Osteocyte (in vitro differentiated cells): ENCODE data around the genes FBXL16, METRN, SOX8 and BAIAP3.

DNA sequence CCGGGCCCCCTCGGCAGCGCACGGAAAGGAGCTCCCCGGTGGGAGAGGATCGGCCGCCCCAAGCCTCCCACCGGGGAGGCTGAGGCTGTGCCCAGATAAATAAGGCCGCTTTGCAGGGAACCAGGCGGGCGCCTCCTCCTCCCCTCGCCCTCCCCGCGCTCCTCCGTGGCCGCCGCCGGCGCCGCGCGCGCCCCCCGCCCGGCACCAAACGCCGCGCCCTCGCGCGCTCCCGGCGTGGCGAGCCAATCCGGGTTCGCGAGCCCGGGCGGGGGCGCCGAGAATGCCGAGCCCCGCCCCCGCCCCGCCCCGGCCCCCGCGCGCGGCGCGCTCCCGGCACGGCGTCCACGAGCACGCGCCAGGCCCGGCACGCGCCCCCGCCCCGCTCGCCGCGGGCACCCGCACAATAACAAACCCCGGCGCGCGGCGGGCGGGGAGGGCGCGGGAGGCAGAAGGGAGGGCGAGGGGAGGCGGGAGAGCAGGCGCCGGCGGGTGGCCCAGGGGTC lies at the start of gene FBXL16:
Gene FBXL16, minus strand, starts transcription at position 138 of the 503 bp plus-strand sequence.
- PRO-cap: no peak

DNA sequence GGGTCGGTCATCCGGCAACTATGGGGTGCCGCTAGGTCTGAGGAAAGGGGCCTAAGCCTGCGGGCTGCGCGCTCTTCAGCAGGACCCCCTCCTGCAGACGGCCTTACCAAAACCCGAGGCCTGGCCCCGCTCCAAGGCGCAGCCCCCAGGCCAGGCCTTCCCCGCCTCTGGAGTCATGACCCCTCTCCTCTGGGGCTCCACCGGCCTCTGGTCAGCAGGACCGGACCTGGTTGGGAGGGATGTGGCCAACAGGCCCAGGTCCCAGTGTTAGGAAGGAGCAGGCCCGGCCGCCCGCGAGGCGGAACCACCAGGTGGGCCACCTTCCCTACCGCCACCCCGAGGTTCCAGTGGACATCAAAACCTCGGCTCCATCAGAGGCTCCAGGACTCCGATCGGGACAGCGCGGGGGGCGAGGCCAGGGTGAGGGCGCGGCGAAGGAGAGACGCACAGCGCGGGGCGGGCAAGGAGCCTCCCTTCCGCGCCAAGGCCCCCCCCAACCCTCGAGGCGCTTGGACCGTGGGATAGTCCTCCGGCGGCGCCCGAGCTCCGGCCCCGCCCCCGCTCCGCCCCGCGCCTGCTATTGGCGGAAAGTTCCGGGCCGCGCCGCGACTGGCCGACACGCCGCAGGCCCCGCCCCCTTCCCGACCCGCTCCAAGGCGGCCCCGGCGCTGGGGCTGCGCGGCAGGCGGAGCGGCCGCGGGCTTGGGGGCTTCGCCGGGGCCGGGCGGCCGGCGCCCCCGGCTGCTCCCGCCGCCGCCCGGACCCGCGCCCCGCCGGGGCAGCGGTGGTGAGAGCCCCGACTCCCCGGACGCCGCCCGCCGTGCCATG lies at the start of gene METRN:
Gene METRN, plus strand, starts transcription at position 654 of the 828 bp plus-strand sequence.
- PRO-cap: bidirectional peak, plus-strand start at position 654 of the sequence, minus-strand start at position 483 of the sequence

DNA sequence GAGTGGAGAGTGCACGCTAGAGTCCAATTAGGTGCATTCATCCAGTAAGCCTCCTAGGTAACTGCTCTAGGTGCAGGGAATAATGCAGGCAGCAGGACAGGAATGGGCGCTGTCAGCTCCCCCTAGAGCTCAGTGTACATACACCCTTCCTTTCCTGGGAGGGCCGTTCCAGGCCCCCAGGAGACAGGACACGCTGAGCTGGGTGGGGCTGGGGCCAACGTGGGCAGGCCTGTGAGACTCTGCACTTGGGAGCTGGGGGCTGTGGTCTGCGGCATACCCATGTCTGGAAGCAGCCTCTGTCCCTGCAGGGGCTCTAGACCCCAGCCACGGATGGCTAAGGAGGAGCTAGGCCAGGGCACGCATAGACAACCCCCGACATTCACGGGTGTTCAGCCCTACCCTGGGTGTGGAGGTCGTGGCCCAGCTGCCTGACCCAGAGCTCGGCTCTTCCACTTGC lies 1.1 kb upstream of the ANTKMT start:
- PRO-cap: no peak

GRCh38 chr16:751761-752271 lies 8.7 kb upstream of the MSLN start:
- PRO-cap: no peak

DNA sequence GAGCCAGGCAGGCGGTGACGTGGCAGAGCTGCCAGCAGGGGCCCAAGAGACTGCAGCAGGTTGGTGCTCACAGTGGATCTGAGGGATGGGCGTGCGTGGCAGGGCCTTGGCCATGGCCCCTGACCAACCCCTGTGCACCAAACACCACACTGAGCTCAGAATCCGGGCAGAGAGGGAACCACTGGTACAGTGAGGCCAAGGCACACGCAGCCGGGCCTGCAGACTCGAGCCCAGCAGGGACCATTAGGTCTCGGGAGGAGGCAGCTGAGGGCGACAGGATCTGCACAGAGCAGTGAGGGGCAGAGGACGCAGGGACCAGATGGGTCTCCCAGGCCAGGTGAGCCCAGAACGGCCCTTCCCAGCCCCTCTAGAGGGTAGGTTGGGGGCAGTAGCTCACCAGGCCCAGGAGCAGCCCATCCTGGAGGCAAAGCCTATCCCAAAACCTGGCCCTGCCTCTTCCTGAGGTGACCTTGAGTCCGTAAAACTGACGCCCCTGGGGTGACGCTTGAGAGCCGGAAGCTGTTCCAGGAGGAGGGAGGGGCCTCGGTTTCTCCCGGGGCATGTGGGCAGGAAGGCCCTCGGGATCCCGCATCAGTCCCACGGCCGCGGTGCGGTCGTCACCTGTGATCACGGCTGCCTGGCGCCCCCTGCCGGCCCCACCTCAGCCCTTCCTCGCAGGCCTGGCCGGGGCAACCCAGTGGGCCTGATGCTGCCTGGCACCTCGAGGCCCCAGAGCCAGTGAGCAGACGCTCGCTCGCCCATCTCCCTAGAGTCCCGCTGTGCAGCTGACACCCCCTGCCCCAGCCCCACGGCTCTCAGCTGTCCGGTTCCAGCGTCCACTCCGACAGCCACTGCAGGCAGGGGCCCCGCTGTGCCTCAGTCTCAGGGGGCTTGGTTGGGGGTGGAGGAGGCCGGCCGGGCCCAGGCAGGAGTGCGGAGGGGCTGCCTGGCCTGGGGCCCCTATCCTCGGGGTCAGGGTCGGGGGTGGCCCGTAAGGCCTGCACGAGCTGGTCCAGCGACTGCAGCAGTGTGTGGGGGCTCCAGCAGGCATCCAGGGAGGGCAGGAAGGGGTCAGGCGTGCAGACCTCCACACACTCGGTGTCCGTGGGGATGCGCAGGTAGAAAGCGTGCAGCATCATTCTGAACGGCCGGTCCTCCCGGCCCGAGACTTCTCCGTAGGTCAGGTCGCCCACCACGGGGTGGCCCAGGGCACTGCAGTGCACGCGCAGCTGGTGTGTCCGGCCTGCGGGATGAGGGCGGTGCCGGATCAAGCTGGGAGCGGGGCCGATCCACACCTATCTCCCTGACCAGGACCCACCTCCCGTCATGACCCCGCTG lies 2.6 kb downstream of the RPUSD1 start:
- PRO-cap: no peak

DNA sequence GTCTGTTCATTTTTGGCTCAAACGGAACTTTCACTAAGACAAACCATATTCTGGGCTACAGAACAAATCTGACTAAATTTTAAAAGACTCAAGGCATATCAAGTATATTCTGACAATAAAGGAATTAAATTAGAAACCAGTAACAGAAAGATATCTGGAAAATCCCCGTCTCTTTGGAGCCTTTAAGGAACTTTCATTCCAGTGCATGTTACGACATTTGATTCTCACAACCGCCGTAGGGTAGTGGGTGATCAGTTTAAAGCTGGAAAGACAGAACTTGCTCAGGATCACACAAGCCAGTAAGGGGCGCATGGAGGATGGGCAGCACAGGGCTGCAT lies 84.9 kb downstream of the LMF1 start:
- PRO-cap: no peak

DNA sequence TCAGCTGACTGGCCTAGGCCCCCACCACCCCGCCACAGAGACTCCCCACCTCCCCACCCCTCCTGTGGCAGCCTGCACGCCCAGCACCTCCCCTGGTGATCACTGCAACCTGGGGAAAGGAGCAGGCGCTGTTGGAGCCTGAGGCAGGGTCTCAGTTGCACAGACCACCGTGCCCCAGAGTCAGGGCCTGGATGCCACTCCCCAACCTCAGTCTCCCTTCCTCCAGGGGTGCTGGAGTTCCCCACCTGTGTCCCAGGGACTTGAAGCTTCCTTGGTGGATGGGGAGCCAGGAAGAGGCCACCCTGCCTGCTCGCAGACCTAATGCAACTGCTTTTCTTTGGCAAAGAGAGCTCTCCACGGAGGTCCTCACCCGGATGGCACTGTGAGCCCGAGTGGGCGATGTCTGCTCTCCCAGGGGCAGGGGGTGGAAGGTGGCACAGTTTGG lies 2.2 kb upstream of the SOX8 start:
- PRO-cap: no peak

DNA sequence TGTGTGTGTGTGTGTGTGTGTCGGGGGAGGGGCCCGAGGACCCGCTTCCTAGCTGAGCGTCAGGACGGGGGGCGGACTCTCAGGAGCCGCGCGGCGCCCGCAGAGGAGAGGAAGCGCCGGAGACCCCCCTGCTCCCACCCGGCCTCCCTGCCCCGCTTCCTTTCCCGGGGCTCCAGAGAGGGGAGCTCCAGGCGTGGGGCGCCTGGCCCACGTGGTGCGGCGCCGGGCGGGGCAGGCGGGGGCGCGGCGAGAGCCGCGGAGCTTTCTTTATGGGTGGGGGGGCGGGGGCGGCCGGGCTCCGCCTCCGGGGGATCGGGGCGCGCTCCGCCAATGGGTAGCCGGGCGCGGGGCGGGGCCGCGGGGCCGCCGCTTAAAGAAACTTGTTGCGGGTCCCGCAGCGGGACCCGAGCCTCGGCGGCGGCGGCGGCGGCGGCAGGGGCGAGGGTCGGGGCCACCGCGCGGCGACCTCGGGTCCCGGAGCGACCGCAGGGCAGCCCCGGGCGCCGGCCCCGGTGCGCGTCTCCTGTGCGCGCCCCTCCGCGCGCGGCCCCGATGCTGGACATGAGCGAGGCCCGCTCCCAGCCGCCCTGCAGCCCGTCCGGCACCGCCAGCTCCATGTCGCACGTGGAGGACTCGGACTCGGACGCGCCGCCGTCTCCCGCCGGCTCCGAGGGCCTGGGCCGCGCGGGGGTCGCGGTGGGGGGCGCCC lies at the start of gene SOX8:
Gene SOX8, plus strand, starts transcription at position 400 of the 709 bp plus-strand sequence.
- PRO-cap: no peak

DNA sequence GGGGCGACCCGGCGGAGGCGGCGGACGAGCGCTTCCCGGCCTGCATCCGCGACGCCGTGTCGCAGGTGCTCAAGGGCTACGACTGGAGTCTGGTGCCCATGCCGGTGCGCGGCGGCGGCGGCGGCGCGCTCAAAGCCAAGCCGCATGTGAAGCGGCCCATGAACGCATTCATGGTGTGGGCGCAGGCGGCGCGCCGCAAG lies 410 bp downstream of the SOX8 start:
- PRO-cap: no peak

DNA sequence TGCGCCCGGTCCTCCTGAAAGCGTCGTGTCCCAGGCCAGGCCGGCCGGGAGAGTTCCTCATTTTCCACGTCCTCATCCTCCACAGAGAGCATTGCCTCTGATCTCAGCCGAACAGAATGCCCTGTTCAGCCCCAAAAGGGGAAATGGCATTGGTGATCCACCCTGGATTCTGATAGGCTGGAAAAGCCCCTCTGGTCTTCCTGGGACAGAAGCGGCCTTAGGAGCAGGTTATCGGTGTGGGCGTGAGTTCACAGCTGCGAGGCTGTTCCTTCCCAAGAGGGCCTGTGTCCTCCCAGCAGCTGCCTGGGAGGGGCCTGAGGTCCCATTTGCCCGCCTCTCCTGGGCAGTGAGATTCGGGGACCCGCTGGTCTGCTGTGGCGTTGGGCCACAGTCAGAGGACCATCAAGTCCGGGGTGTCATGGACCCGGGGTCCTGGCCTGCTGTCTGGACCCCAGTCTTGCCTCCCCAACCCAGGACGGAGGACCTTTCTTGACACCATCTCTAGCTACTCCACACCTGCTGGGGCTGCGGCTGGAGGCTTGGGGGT lies 7.2 kb downstream of the SOX8 start:
- PRO-cap: no peak

- PRO-cap: no peak
Measured at GRCh38 chr16:1048477-1048905, 24.1 kb upstream of the SSTR5 start.

DNA sequence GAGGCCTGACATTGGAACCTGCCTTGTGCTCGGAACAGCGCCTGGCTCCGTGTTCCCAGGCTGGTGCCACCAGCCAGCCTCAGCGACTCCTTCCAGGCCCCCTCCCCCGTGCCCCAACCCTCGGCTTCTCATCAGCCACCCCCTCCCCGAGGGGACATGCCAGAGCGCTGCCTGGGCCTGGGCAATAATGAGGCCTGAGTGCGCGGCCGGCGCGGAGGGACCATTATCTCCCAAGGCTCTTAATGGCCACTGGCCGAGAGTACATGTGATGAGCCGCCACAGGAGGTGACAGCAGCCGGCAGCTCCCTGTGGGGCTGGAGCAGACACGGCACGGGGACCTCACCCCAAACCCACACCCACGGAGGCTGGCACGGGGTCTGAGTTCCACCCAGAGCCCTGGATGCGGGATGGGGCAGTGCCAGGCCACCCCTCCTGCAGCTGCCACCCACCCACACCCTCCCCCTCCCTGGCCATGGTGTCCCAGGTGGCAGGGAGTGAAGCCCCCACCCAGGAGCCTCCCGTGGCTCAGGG lies 2.6 kb upstream of the C1QTNF8 start:
- PRO-cap: no peak

DNA sequence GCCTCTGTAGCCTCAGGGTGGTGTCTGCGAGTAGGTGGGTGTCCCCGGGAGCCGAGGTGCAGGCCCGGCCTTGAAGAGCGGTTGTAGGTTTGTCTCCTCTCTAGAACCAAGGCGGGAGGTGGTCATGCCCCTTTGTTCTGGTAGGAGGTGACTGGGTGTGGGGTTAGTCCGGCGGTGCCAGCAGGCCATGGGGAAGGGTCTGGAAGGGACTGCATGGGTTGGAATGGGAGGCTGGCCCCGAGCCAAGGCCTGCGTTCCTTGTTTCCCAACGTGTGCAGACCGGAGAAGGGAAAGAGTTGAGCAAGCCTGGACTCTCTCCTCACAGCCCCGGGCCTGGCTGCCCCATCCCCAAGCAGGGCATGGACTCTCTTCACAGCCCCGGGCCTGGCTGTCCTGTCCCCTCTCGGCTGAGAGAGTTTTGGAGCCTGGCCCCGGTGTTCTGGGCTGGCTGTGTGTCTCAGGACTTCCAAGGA lies 2.4 kb downstream of the CACNA1H start:
- PRO-cap: no peak

DNA sequence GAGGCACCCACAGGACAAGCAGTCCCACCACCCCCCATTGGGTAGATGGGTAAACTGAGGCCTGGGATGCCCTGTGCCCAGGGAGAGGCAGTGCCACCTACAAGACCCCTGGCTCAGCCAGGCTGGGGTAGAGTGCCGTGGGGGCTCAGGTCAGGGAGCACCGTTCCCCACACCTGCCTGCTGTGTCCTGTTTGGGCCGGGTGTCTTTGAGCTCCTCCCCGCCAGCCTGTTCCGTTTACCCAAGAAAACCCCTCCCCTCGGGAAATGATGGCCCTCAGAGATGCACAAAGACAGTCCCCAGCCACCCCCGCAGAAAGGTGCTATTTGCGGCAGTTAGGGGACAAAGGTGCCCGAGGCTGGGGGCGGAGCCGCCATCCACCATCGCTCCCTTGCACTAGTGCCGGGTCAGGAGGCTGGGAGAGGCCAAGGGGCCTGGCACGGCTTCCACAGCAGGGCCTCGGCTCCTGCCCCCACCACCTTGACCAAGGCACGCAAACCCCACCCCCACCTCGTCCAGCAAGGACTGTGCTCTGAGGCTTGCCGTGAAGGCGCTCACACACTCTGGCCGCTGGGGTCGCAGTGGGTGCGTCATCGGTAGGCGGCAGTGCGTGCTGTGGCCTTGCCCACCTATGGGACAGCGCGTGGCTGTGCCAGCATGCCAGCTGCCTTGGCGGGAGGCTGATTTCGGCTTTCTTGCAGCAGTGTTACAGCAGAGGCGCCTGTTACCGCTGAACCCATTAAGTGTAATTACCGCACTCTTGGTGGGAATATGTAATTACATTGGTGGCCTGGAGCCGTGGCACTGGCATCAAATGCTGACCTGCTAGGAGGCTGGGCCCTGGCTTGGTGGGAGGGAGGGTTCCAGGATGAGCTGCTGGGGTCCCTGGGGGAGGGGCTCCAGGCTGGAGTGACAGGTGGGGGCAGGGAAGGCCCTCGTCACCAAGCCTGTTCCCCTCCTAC lies 31.9 kb downstream of the TPSG1 start:
- PRO-cap: no peak

DNA sequence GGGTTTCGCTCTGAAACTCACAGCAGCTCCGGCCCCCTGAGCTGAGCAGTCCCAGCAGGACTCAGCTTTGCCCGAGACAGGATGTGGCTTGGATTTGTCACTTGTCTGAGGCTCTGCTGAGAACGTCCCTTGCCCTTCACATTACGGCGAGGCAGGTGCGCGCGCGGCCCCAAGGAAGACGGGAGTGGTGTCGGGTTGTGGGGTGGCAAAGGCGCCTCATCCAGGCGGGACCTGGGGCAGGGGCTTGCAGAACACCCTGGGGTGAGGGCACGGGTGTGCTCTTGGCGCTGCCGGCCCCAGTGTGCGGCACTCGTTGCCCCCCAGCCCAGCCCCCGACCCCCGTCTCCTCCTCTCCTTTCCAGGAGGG lies 5.6 kb downstream of the UBE2I start:
- PRO-cap: no peak

GRCh38 chr16:1333398-1333755 lies at the start of gene BAIAP3:
TSS of gene BAIAP3 (plus strand) at chr16:1333645.
- PRO-cap: unidirectional peak, plus-strand start at chr16:1333645

DNA sequence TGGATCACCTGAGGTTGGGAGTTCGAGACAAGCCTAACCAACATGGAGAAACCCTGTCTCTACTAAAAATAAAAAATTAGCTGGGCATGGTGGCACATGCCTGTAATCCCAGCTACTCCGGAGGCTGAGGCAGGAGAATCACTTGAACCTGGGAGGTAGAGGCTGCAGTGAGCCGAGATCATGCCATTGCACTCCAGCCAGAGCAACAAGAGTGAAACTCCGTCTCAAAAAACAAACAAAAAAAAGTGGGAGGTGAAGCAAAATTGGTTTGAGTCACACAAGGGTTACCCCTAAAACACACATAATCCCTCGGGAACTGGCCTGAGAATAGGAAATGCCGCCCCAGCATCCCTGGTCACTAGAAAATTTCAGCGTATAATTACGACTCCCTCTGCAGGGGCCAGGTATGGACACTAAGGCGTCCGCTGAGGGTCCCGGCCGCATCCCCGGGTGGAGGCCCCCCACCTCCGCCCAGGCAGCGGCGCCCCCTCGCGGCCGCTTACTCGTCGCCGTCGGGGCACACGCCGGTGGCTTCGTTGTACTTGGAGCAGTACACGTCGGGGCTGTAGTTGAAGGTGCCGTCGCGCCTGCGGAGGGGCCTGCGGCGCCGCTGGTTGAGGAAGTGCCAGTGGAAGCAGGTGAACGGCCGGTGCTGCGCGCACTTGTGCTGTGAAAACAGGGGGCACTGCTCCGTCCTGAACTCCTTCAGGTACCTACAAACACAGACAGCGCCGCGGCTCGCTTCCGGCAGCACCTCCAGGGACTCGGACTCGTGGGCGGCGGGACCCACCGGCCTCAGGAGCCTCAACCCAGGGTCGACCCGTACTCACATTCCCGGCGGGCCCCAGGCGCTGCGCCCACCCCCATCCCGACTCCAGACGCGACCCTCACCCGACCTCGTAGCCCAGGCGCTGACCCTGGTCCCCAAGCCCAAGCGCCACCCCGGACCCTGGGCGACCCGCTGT lies 879 bp downstream of the UNKL start:
- PRO-cap: no peak

GRCh38 chr16:1457051-1457795 lies 12.9 kb upstream of the CCDC154 start:
- PRO-cap: no peak

DNA sequence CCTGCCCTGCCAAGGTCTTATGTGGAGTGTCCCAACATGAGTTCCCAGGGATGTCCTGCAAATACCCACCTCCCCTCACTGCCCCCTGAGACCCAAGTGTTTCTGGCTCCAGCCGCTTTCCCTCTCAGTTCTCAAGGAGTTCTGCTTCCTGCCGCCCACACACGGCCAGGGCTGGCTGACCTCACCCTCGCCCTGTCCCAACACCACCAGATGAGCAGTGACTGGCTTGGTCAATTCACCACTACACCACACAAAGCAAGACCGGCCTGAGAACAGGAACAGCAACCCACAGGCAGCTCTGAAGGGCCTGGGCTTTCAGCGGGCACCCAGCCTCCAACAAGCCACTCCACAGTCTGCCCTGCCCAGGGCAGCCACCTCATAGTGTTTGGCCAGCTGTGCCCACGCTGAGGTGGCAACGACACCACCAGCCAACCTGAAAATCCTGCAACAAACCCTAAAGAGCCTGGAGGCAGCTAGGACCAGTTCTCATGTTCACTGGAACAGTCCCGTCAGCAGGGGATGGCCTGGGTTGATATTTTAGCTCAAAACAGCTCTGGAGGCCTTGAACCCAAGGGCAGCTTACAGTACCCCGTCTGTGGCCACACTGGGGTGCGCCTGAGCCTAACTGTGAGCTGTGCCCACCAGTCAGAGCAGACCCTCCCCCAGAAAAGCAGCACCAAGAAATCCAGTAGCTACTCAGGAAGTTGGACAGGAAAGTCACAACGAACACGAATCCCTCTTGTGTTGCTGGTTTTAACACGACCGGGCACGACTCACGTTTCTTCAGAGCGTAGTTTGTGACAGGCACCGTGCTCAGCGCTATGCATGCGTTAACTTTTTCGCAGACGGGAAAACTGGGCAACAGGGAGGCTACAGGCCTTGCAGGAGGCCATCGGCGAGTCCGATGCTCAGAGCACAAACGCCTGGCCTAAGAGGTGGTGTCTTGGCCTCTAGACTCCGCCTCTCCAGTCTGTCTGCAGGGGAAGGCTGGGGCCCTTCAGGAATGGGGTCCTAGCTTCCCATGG lies 3.7 kb downstream of the CLCN7 start:
- PRO-cap: no peak

DNA sequence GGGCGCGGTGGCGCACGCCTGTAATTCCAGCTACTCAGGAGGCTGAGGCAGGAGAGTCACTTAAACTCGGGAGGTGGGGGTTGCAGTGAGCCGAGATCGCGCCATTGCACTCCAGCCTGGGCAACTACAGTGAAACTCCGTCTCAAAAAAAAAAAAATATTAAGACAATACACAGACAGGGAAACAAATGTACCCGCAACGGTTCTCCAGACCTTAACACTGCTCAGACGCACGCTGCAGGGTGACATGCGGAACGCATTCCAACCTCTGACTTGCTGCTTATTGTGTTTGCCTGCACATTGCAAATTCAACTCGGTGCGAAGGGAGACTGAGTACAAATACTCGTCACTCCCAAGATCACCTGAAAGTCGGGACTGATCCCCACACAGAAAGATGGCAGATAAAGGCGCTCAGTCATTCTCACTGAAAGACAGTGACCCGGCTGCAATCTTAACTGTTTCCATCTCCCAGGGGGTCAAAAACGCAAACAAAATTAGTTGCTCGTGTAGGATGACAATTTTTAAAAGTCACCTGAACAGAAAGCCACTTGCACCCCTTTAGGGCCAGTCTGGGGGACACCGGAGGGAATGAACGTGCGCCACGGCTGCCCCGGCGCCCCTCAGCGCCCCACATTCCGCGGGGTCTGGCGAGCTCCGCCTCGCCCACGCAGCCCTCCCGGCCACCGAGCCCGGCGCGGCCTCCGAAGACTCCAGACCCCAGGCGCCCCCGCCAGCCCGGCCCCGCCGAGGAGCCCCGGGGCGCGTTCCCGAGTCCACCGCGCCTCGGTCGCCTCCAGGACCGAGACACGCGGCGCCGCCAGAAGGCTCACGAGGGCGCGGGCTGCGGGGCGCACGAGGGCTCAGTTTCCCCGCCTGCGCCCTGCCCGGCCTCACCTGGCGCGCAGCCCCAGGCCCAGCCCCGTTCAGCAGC lies 622 bp downstream of the CLCN7 start:
- PRO-cap: no peak